ENCODE data around the genes MEF2D and PEAR1.

DNA sequence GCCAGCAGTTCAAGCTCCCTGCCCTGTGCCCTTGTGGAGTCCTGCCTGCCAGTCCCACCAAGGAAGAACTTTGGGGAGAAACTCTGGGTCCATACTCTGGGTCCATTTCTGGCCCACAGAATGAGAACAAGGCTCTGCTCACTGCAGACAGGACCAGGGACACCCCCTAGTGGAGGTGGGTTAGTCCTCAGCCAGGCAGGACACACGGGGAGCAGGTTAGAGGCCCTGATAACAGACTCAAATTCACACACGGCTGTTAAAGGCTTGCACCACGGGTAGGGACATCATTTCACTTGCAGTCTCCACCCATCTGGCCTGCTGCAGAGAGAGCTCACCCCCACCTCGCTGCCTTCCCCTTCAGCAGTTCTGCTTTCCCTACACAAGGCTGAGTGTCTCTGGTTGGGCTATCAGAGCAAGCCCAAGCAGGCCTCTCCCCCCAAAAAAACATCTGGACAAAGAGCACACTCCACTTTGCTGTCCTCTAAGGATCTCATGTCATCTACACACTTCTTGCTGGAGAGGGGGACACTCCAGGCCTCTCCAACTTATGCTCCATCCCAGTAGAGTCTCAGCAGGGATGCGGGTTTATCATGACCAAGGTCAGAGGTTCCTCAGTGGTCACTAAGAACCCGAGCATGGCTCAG is 20.5 kb downstream of the MEF2D start:
- PRO-cap, result no peak

DNA sequence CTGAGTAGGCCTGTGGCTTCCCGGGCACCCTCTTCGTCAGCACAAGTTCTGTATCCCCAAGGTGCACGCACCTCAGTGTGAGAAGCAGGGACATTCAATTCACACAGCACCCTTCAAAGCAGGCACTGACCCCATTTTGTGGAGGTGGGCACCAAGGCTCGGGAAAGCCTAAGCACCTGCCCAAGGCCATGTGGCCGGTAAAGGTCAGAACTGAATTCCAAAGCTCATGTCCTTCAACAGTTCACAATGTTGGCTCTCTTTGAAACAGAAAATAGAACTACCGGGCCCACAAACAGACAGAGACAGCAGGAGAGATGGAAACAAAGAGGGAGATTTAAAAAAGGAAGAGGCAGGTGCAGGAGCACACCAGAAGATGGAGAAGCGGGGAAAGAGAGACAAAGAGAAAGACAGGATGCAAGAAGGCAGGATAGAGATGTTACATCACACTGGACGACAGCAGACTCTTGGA is 18.8 kb downstream of the MEF2D start:
- PRO-cap, result bidirectional peak, plus-strand start at position 44 of the sequence, minus-strand start outside the sequence

GRCh38 chr1:156482399-156482757 is 18.2 kb downstream of the MEF2D start:
- PRO-cap, result no peak

GRCh38 chr1:156491245-156491592 is 9.4 kb downstream of the MEF2D start:
- PRO-cap, result no peak

- PRO-cap, result bidirectional peak, plus-strand start at chr1:156500122, minus-strand start at chr1:156499903
Measured at GRCh38 chr1:156499661-156500227, 831 bp downstream of the MEF2D start.

- PRO-cap, result bidirectional peak, plus-strand start at chr1:156500298, minus-strand start at chr1:156500327; unidirectional peak, minus-strand start at chr1:156500571; bidirectional peak, plus-strand start at chr1:156501002, minus-strand start at chr1:156500793
Measured at GRCh38 chr1:156500228-156500855, at the start of gene MEF2D. TSS of gene MEF2D (minus strand) at chr1:156500775.

DNA sequence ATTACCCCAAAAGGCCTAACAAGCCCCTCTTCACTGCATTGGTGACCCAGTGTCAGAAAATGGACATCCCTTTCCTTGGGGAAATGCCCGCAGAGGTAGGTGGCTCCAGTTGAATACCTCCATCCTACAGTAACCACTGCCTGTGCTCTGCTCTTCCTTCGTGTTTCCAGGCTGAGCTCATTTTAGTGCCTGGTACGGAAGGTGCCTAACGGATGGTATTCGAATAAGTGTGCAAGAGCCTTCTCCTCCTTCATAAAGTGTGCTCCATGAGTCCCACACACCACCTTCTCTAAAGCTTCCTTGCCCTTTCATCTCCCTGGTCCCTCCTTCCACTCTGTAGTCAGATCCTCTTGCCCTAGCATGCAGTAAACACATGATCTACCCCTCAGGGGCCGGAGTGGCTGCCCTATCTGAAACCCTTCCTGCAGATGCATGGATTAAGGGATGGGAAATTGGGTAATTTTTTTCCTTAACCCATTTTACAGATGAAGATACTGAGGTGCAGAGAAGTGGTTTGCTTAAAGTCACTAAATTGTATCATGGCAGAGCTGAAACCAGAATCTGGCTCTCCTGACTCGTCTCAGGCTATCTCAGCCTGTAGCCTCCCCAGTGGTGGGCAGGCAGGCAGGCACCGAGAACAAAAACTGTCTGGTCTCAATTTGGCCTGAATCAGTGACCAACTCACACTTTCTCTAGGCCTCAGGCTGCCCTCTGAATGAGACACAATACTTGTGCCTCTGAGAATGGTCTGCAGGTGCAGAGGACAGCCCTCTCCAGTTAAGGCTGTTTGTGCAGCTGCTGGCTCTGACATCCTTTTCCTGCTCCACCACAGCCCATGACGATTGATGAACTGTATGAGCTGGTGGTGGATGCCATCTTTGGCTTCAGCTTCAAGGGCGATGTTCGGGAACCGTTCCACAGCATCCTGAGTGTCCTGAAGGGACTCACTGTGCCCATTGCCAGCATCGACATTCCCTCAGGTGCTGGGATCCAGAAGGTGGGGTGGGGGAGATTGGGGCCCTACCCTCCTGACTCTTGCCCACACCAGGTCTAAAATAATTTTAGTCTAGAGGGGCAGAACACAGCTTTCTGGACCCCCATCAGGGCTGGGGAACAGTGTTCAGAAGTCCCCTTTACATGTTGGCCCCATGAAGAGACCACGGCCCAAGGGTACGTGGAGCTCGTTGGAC is 1.4 kb downstream of the NAXE start:
- PRO-cap, result no peak

DNA sequence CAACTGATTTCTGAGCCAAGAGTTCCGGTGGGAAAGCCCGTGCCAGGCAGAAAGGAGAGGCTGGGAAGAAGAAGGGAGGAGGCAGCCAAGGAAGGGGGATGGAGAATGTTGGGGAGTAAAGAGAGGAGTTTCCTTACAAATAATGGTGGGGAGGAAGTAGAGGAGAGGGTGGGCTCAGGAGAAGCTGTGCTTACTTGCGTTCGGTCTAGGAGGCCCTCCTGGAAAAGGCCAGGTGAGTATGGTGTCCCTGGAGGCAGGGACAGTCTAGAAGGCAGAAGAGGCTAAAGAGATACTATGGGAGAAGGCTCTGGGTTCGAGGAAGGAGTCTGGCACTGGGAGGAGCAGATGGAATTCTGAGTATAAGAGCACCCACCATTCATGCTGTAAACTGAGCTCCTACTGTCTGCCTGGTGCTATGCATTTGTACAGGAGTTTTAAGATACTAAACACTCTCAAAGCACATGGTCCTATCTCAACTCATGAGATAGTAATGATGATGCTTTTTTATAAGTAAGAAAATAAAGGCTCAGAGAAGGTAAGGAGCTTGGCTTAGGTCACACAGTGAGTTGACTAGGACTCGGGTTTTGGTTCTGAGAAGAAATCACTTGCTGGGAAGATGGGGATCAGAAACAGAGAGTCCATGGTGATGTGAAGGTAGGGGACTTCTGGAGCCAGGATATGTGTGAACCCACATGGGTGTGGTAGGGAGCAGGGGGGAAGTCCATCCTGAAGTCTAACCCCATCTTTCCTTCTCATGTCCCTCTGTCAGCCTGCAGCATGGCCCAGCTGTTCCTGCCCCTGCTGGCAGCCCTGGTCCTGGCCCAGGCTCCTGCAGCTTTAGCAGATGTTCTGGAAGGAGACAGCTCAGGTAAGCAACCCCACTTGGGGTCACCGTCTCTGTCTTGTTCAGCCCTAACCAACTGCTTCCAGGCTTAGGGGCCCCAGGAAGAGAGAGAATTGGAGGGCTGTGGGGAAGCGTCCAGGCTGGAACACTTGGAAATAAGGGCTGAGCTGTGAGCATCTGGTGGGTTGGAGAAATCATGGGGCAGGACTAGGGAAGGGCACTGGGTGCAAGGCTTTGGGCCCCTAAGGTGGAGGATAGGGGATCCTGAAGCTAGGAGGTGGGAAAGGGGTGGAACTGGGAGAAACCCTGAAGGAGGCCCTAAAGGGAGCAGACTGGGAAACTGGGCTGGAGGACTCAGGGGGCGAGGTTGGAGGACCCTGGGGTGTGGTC is 3.8 kb downstream of the BCAN start:
- PRO-cap, result no peak

- PRO-cap, result no peak
Measured at GRCh38 chr1:156670956-156671841, 6.0 kb downstream of the NES start.

DNA sequence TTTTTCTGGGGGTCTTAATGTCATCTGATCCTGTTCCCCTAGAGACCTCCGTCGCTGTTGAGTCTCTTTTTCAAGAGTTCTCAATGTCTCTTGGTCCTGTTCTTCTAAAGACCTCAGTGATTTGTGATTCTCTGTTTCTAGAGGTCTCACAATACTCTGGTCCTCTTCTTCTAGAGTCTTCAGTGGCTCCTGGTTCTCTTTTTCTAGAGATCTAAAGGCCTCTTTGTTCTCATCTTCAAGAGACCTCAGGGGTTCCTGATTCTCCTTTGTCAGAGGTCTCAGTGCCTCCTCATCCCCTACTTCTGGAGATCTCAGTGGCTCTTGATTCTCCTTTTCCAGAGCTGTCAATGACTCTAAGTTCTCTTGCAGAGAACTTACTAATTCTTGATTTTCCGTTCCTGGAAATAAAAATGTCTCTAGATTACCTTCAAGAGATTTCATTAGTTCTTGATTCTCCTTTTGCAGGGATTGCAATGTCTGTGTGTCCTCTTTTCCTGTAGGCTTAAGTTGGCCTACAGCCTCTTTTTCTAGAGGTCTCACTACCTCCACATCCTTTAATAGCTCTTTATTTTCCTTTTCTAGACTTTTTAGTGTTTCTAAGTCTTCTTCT is 5.3 kb downstream of the NES start:
- PRO-cap, result no peak

- PRO-cap, result no peak
Measured at GRCh38 chr1:156674231-156674892, 2.8 kb downstream of the NES start.

GRCh38 chr1:156691507-156692197 is 13.7 kb downstream of the CRABP2 start:
- PRO-cap, result no peak

DNA sequence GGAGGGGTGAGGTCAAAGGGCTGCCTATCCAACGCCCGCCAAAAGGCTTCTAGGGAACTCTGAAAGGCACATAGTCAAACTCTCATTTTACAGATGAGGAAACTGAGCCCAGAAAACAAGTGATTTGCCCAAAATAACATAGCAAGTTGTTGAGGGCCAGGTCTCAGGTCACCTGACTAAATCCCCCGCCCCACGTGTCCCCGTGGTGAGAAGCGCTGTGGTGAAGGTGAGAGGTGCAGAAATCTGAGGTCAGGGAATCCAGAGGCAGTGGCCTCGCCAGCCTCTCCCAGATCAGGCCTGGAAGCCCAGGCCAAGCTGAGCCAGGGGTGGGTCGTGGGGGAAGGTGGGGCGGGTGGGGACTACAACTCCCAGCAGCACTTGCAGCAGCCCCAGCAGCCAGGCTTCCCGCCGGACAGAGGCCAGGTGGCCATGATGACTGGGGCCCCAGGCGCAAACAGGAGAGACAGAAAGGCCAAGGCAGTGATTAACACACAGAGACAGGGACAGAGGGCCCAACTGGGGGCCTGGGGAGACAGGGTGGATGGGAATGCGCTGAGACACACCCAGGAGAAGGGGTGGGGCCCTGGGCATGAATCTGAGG is 5.0 kb downstream of the HDGF start:
- PRO-cap, result bidirectional peak, plus-strand start at position 430 of the sequence, minus-strand start at position 314 of the sequence

DNA sequence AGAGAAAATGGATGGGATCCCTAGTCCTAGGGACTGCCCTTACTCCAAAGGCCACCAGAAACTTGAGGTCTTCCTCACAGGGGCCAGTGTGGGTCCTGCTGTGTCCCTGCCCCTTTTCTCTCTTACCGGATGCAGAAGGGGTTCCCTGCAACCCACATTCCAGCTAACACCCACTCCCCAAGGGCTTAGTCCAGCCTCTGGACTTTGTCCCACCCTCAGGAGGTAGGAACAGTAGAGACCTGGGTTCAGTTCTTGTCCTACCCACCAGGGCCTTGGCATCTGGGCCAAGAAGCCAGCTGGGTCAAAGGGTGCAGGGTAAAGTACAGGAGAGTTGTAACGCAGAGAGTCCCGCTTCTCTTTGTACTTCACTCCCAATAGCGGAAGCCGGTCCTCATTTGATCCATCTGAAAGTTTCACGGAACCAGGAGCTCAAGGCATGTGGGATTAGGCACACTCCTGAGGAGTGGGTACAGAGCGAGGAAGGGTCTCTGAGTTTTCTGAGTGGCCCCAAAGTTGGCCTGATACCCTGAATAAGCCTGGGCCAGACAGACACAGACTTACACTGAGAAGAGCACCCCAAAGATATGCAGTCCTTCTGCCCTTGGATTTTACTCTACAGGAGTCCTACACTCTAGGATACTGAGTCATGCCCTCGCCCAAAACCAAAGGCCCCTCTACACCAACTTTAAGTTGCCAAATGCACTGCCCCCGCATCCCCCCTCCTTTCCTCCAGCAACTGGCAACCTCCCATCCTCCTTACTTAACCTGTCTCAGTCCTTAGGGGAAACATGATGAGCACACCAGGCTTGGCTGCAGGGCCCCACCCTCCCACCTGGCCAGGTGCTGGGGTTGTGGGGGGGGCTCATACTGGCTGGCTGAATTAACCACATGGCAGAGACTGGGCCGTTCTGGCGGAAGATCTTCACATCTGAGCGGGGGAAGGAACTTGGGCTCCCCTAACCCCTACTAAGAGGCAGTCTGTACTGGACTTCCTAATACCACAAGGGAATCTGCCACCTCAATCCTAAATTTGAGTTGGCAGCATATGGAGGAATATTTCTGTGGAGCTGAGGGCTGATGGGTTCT is 1.5 kb downstream of the HDGF start:
- PRO-cap, result bidirectional peak, plus-strand start at position 304 of the sequence, minus-strand start at position 124 of the sequence; bidirectional peak, plus-strand start at position 773 of the sequence, minus-strand start at position 597 of the sequence

- PRO-cap, result no peak
Measured at GRCh38 chr1:156836109-156836561, 19.5 kb upstream of the SH2D2A start.

GRCh38 chr1:156848659-156849100 is 10.2 kb downstream of the INSRR start:
- PRO-cap, result bidirectional peak, plus-strand start at chr1:156848966, minus-strand start at chr1:156848825

- PRO-cap, result bidirectional peak, plus-strand start at chr1:156893720, minus-strand start at chr1:156893549
Measured at GRCh38 chr1:156893322-156894515, at the start of gene PEAR1. TSS of gene PEAR1 (plus strand) at chr1:156893718.

DNA sequence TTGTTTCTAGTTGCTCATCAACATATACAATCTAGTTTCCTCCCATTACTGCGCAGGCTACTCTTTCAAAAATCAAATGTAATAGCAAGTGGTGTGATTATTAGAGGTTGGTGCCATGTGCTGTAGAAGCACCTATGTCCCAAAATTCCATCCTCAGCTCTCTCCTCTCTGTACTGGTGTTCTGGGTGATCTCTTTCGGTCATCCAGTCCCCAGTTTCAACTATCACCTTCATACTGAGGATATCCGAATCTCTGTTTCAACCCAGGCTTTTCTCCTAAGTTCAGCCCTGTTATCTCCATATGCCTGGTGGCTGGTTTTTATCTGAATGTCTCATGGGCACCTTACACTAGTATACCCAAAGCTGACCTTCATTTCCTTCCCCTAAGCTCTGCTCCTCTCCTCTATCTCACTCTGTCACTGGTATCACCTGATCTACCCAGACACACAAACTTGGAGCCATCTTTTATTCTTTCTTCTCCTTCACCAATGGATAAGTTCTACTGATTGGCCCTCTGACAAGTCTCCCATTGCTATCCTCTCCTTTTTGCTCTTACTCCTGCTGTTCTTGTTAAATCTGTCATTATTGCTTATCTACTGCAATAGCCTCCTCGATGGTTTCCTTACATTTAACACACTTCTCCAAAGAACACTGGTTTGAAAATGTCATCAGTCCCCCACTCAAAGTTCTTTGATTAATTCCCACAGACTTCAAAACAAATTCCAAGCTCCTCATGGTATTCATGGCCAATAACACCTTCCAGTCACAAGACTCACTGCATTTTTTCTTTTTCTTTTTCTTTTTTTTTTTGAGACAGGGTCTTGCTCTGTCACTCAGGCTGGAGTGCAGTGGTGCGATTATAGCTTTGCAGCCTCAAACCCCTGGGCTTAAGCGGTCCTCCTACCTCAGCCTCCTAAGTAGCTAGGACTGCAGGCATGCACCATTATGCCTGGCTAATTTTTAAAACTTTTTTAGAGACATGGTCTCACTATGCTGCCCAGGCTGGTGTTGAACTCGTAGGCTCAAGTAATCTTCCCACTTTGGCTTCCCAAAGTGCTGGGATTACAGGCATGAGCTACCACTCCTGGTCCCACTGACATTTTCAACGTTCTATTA is 53.2 kb downstream of the LRRC71 start:
- PRO-cap, result no peak

GRCh38 chr1:157013507-157014326 is 31.8 kb downstream of the ARHGEF11 start:
- PRO-cap, result no peak

- PRO-cap, result unidirectional peak, plus-strand start at chr1:157137226
Measured at GRCh38 chr1:157136851-157138130, 904 bp downstream of the ETV3 start.